HTERT-HM (cell line): ENCODE results near the genes COLGALT1 and IFI30.

DNA sequence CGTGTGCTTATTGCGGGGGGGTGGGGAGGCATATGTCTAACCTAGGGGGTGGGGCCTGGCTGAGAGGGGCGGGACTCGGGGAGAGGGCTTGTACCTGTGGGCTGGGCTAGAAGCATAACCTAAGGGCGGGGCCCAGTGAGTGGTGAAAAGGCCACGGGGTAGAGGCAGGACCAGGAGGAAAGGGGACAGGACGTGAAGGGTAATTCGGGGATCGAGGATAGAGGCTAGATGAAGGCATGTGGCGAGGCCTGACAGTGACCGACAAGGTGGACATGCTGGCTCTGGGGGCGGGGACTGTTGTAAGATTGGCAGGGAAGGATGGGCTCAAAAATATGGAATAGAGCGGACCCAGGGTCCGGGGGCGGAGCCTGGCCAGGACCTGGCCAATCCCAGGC is 438 bp upstream of the SLC27A1 start:
- RRBS = no CpG with 5 or more reads among the region's 15 CpGs

GRCh38 chr19:17555572-17556689 is at the start of gene COLGALT1:
COLGALT1 (plus strand) TSS chr19:17555649.
- RRBS = 1% methylated on average over 35 of the region's 98 CpGs

GRCh38 chr19:17577837-17578280 is 22.4 kb downstream of the COLGALT1 start:
- RRBS = 96% methylated on average over 3 of the region's 13 CpGs

DNA sequence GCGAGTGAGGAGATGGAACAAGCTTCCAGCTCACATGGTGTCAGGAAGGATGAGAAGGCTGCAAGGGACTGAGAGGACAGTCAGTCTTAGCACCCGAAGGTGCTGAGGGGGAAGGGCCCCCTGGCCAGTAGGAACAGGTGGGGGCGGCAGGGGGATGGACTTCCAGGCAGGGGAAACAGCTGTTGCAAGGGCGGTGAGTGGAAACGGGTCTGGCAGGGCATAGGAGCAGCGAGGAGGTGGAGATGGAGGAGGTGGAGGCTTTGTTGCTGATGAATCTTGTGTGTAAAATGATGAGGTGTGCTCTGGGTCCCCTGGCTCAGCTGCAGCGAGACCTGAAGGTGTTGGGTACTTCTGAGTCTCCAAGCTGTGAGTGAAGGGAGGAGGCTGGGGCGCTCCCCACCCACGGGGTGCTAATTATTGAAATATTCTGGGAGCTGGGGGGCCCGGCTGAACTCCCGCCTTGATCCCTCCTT is 1.2 kb downstream of the MAP1S start:
- RRBS = no CpG with 5 or more reads among the region's 11 CpGs

GRCh38 chr19:17775645-17776136 is 19.2 kb upstream of the B3GNT3 start:
- RRBS = no CpG with 5 or more reads among the region's 23 CpGs

DNA sequence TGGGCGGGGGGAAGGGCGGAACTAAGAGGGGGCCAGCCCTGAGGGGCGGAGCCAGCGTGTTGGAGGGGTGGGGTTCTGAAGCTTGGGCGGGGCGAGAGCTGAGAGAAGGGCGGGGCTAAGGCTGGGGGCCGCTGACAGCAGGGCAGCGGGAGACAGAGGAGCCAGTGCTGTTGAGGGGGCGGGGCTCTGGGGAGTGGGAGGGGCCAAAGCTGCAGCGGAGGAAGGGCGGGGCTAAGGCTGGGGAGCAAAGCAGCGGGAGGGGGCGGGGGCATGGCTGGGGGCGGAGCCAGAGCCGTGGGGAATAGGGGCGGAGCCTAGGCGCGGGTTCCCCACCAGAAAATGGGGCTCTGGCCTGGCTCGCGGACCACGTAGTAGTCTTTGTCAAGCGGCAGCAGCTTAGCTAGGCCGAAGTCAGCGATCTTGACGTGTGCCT is 9.6 kb upstream of the INSL3 start:
- RRBS = no CpG with 5 or more reads among the region's 26 CpGs

DNA sequence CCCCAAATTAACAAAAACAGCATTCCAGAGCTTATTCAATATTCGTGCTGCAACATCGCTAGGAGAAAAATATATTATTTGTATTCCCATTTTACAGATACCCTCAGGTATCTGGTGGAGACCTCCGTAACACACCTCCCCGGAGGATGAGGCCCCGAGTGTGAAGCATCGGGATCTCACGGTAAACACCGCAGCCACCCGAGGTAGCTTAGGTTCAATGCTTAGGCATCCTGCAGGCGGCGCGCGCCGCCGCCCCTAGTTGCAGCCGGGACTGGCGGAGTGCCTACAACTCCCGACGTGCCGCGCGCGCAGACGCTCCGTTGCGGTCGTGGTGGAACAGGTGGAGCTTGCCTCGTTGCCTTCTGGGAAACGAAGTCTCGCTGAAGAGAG is 335 bp upstream of the RPL18A start:
- RRBS = no CpG with 5 or more reads among the region's 30 CpGs

DNA sequence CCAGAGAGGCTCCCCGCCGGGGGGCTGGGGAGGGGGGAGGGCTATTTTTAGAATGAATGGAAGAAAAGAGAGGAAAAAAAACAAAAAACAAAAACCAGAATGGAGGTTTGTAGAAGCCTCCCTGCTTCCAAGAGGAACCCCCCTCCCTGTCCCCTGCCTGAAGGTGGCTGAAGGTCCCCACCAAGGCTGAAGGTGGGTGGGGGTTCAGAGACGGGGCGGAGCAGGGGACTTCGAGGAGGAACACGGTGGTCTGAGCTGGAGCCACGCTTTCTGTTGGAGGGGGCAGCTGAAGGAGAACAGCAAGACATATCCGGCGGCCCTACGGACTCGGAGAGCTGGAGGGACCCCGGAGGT is 15.9 kb upstream of the KCNN1 start:
- RRBS = no CpG with 5 or more reads among the region's 12 CpGs

GRCh38 chr19:18012729-18013702 is 5.0 kb downstream of the ARRDC2 start:
- RRBS = no CpG with 5 or more reads among the region's 23 CpGs

DNA sequence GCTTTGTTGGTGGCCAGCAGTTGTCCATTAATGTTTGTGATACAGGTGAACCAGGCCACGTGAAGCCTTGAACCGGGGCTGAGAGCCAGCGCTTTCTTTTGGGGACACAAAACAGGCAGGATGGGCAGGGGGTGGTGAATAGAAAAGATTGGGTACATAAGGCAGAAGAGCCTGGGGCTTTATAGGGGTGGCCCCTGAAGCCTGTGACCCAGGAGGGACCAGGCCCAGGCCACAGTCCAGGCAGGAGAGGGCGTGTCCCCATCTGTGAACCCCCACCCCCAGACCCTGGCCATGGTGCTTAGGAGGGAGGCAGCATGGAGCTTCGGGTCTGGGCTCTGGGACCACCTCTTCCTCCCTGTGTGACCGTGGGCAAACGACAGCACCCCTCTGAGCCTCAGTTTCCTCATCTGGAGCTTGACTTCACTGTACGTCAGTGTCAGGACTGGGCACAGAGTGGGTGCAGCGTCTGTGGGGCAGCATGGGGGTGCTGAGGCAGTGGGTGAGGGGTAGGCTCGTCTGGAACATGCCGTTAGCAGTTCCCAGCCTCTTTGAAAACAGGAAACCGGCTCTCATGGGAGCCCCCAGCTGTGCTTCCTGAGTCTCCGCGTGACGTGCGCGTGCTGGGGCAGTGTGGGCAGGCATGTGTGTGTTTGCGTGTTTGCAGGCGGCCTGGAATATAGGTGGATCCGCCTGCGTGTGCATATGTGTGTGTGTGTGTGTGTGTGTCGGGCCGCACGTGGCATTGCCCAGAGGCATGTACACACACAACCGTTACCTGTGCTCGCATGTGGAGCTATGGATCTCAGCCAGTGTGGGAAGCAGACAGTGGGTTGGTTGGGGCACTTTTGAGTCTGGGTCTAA is 15.7 kb downstream of the ARRDC2 start:
- RRBS = 91% methylated on average over 2 of the region's 26 CpGs

DNA sequence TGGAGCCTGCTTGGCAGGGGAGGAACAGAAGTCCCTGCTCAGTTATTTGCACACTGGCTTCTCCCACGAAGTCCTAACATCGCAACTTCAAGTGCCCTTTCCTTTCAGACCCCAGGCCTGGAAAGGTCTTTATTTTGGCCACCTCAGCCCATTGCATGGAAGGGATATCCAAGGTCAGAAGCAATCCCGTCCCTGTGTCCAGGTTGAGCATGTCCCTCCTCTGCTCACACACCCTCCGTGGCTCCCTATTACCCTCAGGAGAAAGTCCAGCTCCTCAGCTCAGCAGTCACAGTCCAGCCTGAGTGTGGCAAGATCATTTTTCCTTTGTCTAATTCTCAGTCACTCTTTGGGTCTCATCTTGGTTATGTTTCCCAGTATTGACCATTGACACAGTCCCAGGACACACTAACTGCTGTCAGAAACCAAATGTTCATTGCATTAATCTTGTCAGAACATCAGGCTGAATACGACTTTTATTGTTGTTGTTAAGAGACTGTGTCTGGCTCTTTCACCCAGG is 19.2 kb downstream of the ARRDC2 start:
- RRBS = no CpG with 5 or more reads among the region's 5 CpGs

DNA sequence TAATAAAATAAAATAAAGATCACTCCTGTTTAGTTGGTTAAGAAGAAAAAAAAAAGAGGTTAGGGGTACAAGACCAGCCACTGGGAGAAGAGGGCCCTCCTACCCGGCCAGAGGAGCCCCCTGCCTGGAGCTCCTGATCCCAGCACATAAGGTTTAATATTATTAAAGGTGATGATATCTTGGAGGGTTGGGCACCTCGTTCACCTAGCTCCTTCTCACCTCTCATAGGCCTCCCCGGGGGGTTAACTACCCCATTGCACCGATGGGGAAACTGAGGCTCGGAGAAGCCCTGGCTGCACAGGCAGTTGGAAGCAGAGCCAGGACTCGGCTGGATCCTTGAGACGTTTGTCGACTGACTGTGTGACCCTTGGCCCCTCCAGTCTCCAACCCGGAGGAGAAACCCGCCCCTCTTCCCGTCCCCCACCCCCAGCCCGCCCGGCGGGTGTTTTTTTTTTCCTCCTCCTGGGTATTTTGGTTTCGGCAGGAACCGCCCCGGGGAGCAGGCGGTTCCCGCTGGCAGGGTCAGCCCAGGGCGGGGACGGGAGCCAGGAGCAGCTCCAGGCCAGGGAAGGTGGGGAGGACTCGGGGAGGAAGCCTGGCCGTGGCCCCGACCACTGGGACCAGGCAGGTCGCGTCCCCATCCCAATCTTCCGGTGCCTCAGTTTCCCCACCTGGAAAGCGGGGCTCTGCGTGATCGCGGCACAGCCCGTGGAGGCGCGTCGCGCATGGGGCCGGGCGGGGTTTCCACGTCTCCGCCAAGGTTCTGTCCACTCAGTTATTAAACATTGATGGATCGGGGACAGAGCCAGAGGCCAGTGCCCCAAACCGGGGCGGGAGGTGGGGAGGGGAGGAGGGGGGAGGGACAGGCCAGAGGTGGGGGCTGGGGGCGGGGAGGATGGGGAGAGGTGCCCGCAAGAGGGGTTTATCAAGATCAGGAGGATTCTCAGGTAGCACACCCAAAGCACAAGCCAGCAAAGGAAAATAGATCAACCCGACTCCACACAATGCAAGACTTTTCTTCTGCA is 35.0 kb downstream of the IL12RB1 start:
- RRBS = 15% methylated on average over 22 of the region's 46 CpGs

DNA sequence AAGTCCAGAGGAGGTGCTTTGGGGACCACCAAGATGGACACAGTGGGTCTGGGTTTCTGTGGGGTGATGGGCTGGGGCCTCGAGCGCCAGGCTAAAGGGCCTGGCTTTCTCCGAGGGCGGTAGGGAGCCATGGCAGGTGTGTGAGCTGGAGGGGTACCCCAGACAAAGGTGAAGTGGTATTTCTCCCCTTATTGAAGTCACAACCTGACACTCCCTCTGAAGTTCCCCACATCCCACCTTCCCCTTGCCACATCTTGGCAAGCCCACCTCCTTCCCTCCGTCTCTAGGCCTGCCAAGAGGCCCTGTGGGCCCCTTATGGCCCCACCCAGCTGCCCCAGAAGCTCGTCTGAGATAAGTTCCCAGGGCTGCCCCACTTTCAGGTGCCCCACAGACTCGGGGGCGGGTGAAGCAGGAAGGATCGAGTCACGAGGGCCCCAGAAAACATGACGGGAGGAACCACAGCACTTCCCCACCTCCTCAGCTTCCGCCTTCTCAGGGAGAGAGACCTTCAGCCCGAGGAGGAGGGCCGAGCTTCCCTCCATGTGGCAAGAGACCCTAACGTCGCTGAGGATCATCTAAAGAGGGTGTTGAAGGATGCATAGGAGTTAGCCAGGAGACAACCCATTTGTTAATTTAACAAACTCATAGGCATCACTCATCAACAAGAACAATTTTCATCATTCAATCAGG is 4.4 kb upstream of the IL12RB1 start:
- RRBS = no CpG with 5 or more reads among the region's 16 CpGs

- RRBS = 19% methylated on average over 5 of the region's 39 CpGs
Measured at GRCh38 chr19:18098649-18099623, 1.4 kb downstream of the MAST3 start.

GRCh38 chr19:18109625-18110899 is 12.5 kb downstream of the MAST3 start:
- RRBS = 7% methylated on average over 65 of the region's 110 CpGs

DNA sequence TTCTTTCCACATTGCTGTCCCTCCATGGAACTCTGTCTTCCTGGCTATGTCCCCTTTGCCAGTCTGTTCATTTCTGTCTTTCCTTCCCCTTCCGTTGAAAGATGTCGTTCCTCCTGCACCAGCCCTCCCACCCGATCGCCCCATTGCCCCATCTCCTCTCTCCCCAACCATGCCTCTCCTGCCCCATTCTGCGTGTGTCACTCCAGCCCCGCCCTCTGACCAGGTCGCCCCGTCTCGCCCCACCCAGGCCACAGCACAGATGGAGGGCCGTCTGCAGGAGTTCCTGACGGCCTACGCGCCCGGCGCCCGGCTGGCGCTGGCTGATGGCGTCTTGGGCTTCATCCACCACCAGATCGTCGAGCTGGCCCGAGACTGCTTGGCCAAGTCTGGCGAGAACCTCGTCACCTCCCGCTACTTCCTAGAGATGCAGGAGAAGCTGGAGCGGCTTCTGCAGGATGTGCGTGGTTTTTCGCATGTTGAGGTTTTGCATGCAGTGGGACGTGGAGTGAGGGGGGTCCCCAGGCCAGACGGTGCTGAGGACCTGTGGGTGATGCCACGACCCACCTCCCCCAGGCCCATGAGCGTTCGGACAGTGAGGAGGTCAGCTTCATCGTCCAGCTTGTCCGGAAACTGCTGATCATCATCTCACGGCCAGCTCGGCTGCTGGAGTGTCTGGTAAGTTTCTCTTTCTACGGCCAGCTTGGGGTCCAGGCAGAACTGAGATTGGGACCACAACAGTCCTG is 26.3 kb downstream of the MAST3 start:
- RRBS = no CpG with 5 or more reads among the region's 37 CpGs

DNA sequence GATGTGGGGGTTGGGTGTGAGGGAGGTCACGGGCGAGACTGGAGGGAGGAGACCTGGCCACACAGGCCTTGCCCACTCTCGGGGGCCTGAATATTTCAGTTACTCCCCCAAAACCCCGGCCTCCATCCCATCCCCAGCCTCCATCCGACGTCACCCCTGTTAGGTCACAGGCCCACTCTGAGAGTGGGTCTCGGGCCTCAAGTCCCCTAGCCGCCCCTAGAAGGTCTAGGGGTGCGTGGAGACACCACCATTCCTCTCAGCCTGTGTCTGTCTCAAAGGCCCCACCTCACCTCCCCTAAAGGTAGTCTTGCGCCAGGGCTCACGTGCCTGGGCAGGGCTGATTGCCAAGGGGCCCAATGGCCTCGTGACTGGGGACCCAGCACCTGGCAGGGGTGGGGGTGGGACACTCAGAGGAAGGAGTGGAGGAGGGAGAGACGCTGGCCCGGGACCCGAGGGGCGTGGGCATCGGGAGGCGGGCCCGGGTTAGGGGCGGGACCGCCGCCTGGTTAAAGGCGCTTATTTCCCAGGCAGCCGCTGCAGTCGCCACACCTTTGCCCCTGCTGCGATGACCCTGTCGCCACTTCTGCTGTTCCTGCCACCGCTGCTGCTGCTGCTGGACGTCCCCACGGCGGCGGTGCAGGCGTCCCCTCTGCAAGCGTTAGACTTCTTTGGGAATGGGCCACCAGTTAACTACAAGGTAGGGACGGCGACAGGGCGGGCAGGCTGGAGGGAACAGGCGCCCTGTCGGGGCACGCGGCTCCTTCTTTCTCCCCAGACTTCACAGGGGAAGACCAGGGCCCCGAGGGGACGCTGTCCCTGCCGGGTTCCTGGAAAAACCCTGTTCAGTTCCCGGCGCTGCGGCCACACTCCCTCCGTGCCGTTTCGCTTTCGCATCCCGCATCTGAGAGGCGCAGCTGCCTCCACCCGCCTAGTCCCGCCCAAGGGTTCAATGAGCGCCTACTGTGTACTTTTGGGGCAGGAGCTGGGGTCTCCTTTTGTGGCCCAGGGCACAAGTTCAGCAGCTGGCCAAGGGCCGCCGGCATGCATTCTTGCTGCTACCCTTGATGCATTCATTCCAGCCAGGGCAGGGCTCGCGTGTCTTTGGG is at the start of gene IFI30:
Gene IFI30, plus strand, starts transcription at position 537 of the 1,106 bp plus-strand sequence.
- RRBS = 2% methylated on average over 6 of the region's 60 CpGs

DNA sequence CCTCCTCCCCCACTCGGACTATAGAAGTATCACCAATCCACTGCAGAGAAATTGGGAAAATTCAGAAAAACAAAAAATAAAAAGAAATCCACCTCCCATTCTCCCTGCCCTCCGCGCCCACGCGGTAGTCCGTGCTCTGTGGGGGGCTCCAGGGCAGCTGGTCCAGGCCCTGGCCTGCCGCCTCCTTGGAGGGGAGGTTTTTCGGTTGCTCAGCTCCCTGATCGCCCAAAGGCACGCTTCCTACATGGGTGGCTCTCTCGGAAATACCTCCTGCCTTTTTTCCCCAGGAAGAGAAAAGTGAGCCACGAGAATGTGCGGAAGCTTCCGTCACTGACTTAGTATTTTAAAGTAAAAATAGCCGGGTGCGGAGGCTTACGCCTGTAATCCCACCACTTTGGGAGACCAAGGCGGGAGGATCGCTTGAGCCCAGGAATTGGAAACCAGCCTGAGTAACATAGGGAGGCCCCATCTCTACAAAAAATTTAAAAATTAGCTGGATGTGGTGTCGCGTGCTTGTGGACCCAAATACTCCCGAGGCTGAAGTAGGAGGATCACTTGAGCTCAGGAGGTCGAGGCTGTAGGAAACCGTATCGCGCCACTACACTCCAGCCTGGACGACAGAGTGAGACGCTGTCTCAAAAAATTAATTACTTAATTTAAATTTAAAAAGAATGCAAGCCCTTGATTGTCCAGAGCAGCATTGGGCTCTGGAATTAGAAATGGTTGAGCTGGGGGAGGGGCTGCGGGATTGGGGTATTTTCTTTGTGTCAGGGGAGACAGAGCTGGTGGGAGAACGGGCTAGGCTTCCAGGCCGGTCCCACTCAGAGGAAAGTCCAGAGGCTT is 1.9 kb upstream of the RAB3A start:
- RRBS = no CpG with 5 or more reads among the region's 31 CpGs

DNA sequence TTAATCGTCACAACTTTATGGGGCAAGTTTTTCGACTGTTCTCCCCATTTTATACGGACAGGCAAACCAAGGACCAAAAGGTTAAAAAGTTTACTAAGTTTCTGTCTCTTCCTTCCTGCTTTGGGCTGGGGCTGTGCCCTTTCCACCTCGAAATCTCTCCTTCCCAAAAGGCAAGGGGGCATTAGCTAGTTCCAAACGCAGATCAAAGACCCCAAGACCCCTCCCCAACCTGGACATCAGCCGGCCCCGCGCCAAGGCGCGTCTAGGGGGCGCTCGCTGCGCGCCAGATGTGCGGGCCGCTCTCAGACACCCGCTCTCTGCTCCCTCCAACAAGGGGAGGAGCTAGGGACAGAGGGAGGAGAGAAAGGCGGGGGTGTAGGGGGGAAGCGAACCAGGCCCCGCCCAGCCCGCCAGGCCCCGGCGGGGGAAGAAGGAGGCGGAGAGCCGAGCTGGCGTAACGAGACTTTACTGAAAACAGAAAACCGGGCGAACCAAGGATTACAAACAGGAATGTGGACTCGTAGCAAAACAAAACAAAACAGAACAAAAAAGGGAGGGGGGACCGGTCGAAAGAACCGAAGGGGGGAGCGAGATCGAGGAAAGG is 2.0 kb downstream of the JUND start:
- RRBS = under 1% methylated on average over 8 of the region's 35 CpGs

GRCh38 chr19:18292436-18293342 is 11.3 kb upstream of the JUND start:
- RRBS = 4% methylated on average over 12 of the region's 46 CpGs